Right common carotid artery plus branches (tissue), 1 donor: ENCODE measurements around the gene TREML2.

GRCh38 chr6:37829846-37830637 lies 10.5 kb downstream of the ZFAND3 start:
- PRO-cap = no peak

- PRO-cap = no peak
Measured at GRCh38 chr6:37857591-37858782, 38.5 kb downstream of the ZFAND3 start.

DNA sequence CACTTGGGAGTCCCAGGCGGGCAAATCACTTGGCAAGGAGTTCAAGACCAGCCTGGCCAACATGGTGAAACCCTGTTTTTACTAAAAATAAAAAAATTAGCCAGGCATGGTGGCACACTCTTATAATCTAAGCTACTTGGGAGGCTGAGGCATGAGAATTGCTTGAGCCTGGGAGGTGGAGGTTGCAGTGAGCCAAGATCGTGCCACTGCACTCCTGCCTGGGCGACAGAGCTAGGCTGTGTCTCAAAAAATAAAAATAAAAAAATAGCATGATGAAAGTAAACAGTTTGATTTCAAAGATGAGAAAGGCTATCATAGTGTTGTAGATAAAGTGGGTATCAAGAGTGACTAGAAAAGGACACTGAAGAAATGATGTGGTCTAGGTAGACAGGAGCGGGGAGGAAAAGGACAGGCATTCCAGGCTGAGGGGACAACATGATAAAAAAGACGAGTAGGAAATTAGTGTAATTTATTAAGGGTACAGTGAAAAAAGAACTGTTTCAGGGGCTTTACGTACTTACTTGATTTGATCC lies 41.6 kb downstream of the ZFAND3 start:
- PRO-cap = no peak

- PRO-cap = no peak
Measured at GRCh38 chr6:37940407-37940888, 120.9 kb downstream of the ZFAND3 start.

DNA sequence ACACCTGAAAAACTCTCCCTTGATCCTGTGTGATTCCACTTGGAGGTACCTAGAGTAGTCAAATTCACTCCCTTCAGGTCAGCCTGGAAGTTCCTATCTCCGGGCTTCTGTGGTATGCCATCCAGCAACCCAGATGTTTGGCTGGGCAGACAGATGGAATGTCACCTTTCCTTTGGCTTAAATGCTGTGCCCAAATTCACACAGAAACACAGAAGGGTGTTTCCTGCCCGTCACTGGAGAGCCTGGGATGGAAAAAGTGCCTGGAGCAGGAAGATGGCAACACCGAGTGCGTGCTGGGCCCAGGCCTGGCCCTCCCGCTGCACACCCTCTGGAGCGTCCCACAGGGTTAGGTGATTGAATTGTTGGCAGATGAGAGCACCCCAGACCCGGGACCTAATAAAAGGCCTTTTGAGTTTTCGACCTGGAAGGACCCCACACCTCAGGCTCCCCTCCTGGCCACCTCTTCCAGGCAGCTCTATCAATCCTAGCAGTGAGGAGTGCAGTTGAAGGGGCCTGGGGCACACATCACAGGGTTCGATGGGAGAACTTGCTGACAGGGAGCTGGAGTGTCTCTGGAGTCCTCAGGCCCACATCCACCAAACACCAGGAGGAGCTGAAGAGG lies 337.6 kb downstream of the ZFAND3 start:
- PRO-cap = no peak

GRCh38 chr6:38357788-38358533 lies 281.8 kb downstream of the BTBD9 start:
- PRO-cap = no peak

GRCh38 chr6:38636597-38637205 lies 3.0 kb downstream of the BTBD9 start:
- PRO-cap = no peak

GRCh38 chr6:38974962-38975281 lies 73.7 kb upstream of the GLP1R start:
- PRO-cap = no peak

DNA sequence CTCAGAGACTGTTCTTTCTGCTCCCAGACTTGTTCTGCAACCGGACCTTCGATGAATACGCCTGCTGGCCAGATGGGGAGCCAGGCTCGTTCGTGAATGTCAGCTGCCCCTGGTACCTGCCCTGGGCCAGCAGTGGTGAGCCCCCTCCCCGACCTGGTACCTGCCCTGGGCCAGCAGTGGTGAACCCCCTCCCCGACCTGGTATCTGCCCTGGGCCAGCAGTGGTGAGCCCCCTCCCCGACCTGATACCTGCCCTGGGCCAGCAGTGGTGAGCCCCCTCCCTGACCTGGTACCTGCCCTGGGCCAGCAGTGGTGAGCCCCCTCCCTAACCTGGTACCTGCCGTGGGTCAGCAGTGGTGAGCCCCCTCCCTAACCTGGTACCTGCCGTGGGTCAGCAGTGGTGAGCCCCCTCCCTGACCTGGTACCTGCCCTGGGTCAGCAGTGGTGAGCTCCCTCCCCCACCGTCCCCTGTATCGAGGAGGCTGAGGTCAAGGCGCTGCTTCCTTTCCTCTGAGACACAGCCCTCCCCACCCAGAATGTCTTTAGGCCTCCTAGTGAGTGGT lies 8.9 kb downstream of the GLP1R start:
- PRO-cap = no peak

DNA sequence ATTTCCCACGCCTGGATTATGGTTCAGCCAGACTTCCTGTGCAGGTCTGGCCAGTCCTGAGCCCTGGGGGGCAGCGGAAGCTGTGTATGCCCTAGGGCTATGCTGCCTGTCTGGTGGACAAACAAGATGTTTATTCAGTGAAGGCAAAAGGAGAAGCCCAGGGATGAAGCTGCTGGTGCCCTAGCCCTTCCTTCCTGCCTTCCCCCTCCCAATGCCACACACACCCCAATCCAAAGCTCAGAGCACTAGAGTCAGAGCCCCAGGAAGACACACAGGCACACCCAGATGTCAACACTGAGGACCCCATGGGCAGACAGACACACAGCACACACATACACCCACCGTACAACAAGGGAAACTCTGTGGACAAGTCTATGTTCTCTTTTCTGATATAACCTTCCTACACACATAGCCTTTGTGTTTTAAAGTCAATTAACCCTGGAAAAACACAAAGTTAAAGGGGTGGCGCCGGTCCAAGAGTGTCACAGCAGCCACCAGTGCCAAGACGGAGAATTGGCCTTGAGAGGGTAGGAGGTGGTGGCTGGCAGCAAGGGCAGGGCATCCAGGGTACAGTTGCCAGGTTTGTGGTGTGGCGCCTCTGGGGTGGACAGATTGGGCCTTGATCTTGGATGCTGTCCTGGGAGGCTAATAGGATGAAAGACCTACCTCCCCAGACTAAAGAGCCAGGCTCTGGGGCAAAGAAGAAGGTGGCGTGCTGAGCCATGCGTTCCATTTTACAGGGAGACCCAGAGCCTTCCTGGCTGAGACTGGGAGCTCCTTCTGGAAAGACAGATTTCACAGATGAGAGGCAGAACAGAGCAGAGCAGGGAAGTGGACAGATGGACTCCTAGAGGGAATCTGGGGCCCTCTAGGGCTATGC lies 54.9 kb upstream of the SAYSD1 start:
- PRO-cap = no peak

- PRO-cap = no peak
Measured at GRCh38 chr6:39184780-39185805, 44.2 kb downstream of the KCNK5 start.

DNA sequence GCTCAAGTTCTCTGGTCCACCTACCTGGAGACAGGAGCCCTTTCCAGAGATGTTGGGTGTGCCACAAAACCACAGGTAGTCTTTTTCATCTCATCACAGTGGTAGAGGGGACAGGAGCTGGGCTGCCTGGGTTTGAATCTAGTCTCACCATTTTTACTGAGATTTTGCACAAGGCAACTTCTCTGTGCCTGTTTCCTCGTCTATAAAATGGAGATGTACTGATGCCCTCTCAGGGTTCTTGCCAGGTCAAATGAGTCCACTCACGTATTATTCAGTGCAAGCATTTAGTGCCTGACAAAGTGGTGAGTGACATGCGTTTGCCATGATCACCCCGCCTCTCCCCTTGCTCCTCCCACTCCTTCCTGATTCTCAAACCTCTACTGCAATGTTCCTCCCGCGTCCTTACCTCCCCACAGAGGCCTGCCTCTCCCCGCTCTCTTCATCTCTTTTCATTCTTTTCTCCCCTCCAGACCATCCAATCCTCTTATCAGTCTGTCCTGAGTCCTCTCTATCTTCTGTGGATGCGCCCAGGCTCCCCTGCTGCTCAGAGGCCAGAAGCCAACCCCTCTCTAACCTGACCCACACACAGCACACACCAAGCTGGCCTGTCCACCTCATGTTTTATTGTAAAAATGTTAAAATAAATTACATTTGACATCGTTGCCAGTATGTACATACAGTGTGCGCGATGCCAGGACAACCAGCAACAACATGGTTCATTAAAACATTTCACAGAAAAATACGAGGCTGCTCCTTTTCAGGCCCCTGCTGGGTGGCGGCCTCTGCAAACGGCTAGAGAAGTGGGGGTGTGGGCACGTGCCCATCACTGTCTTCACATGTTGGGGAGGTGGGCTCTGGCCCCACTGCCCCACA lies 40.7 kb downstream of the KCNK5 start:
- PRO-cap = no peak

DNA sequence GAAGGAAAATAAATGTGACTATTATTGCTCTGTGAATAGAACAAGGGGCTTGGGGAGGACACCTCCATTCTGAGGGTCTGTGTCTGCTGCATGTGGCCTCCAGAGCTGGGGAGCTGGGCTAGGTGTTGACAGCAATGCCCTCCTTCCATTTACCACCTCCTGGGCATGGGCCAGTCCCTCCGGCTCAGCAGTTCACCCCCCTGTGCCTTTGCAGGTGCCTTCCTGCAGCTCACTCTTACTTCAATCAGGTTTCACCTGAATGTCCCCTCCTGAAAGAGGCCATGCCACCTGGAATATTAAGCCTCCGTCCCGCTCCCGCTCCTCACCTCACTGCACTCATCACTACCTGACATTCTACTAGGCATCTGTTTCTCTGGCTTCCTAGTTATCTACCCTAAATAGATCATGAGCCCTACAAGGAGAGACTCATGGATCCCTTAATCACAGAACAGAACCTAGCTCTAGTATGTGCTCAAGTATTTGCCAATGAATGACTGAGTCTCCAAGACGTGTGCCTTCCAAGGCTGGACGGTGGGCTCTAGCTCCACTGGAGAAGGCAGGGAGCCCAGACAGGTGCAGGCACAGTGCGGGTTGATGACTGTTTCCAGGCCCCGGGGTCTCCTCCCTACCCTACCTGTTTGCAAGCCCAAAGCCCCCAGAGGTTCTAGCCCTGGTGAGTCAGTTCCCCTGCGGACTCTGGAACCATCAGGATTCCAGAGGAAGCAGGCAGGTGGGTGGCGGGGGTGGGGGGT lies 22.2 kb downstream of the KCNK5 start:
- PRO-cap = no peak

GRCh38 chr6:39213984-39214778 lies 15.1 kb downstream of the KCNK5 start:
- PRO-cap = no peak

- PRO-cap = bidirectional peak, plus-strand start at chr6:39818988, minus-strand start at chr6:39818844
Measured at GRCh38 chr6:39818723-39819073, 26.5 kb downstream of the DAAM2 start.

DNA sequence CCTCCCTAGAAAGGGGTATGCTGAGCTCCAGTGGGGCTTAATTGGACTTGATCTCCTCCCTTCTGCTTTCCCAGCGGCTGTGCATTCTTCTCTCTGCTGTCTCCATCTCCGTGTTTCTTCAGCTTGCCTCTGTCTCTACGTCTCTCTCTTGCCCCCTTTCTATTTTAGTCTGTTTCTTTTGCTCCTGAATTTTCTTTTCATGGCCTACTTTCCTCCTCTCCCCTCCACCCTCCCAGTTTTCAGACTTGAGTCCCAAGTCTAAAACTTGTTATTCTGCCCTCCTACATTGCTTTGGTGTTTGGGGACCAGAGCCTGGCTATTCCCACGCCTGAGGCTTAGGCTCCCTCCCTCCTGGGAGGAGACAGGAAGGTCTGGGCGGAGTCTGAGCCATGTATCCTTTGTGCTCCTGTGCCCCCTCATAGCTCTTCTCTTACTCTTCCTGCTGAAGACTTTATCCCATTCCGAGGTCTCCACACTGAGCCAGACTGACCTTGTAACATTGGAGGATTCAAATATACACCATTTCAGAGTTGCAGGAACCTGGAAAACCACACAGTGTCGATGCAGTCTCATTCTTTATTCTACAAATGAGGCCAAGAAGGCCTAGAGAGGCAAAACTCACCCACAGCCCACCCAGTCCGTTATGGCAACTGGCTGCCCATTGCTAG lies 69.5 kb downstream of the DAAM2 start:
- PRO-cap = no peak

DNA sequence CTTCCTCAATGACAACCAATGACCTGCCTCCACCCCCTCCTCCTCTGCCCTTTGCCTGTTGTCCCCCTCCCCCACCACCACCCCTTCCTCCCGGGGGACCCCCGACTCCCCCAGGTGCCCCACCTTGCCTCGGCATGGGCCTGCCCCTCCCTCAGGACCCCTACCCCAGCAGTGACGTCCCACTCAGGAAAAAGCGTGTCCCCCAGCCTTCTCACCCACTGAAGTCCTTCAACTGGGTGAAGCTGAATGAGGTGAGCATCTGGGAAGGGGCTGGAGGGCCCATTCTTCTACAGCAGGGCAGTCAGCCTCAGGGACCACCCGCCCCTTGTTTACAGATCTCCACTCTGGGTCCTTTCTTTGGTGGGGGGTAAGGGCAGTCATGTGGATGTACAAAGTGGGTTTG lies 55.0 kb downstream of the MOCS1 start:
- PRO-cap = no peak

GRCh38 chr6:39923194-39924000 lies 10.9 kb downstream of the MOCS1 start:
- PRO-cap = no peak

DNA sequence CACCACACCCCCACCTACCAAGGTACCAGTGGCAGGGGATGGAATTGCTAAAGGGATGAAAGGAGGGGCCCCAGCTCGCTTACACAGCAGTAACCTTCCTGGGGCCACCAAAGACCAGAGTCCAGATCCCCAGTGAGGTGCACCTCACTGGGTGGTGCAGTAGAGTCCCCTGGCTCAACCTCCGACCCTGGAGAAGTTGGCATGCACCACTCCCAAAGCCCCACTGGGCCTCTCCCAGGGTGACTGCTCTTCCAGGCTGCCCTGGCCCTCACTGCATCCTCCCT lies 821 bp downstream of the UNC5CL start:
- PRO-cap = no peak

- PRO-cap = unidirectional peak, plus-strand start at chr6:41200696
Measured at GRCh38 chr6:41200219-41201420, at the start of gene TREML2. Gene TREML2 (minus strand): TSS chr6:41201149.